T-cell (primary cell): Measurements from ENCODE around the genes ZNF316, GLCCI1, ICA1 and NDUFA4.

DNA sequence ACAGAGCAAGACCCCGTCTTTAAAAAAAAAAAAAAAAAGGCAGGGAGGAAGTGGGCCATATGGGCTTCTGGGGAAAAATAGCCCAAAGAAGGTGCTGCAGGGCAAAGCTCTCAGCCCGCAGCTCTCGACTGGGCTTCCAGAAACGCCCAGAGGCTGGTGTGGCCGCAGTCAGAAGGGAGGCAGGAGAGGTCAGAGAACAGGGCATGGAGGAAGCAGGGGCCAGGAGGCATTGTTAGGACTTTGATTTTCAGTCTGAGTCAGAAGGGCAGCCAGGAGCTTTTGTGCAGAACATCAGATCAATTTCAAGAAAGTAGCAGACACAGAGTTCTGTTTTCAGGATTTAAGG is 35.3 kb upstream of the CYTH3 start:
- PRO-cap, 7 experiments = no peak in any of the 7 experiments

DNA sequence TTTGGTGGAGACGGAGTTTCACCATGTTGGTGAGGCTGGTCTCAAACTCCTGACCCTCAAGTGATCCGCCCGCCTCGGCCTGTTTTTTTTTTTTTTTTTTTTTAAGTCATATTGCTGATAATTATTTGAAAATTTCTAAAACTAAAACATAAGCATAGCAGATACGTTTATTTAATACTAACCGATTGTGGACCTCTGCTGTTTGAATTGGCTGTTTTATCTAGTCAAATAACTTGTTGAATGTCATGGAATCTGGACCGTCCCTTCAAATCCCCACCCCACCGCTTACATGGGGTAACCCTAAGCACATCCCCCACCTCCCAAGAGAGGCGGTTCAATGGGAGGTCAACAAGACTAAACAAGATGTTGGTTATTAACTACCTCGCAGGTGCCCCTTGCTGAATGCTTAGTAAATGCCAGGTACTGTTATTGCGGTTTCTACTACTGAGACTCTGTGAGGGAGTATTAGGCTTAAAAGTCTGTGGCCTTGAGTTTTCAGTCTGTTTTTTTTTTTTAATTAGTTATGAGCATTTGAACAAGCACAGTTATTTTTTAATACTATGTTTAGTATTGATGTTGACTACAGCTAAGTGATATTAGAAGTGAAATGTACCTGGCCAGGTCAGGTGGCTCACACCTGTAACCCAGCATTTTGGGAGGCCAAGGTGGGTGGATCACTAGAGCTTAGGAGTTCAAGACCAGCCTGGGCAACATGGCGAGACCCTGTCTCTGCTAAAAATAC is 2.5 kb downstream of the RAC1 start:
- PRO-cap, 7 experiments = no peak in any of the 7 experiments

DNA sequence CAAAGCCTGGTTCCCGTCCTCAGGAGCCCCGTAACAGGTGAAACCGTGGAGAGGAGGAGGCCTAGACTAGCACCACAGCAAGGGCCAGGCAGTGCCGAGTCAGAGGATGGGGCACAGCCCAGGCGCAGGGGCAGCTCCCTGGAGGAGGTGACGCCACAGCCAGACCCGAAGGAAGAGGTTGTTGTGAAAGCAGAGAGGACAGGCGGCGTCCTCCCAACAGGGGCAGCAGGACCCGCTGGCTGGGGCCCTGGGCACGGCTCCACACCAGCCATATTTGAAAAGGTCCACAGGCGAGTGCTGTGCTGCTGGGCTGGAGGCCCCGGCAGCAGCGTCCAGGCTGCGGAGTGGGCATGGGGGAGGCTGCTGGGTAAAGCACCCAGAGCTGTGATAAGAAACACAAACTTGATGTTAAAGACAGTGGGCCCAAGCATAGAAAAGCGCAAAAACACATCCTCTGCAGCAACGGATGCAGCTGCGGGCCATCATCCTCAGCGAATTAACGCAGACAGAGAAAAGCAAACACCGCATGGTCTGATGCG is 25.6 kb downstream of the DAGLB start:
- PRO-cap, 7 experiments = no peak in any of the 7 experiments

GRCh38 chr7:6481773-6482982 is 1.8 kb downstream of the KDELR2 start:
- PRO-cap, 7 experiments = no peak in any of the 7 experiments

- PRO-cap, 7 experiments = peak in 3 of 7 experiments; most common minus-strand start chr7:6545749 (in 3)
These were observed 5.6 kb downstream of the GRID2IP start for GRCh38 chr7:6545586-6546088.

- PRO-cap, 7 experiments = peak in 7 of 7 experiments; most common plus-strand start chr7:6637363 (in 5); most common minus-strand start chr7:6637254 (in 4)
These were observed at the start of gene ZNF316 for GRCh38 chr7:6636973-6637467. Gene ZNF316 (plus strand): TSS chr7:6637318.

DNA sequence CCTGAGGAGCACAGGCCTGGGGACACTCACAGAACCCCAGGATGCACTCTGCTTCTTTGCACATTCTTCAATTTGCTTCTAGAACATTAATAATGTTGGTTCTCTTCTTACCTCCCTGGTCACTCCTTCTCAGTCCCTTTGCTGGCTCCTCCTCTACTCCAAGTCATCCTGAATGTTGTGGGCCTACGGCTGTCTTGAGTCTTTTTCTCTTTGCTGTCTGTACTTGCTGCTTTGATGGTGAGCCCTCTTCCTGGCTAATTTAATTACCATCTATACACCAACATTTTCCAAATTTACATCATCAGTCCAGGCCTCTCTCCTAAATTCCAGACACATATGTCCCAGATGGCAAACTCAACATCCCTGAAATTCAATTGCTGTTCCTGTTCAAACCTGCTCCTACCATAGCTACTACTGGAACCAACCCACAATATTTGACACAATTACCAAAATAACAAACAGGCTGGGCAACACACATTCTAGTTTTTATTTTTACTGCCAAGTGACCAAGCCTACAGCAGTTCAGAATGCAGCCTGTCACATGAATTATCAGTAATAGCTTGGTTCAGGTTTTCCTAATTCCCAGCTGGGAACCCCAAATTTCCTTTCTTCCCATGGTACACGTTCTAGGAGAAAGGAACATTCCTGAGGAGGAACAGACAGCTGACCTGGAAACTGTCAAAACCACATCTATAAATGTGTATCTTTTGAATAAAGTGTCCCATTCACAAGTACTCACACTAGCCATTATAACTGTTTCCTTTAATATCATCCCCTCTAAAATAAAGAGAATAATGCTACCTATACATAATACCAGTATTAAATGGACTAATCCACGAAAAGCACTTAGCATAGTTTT is 8.4 kb downstream of the ZNF12 start:
- PRO-cap, 7 experiments = no peak in any of the 7 experiments

- PRO-cap, 7 experiments = no peak in any of the 7 experiments
These were observed 3.1 kb upstream of the ZNF12 start for GRCh38 chr7:6709802-6710289.

GRCh38 chr7:6953766-6954373 is 127.8 kb upstream of the CCZ1B start:
- PRO-cap, 7 experiments = no peak in any of the 7 experiments

- PRO-cap, 7 experiments = peak in 7 of 7 experiments; most common plus-strand start chr7:7157405 (in 7); most common minus-strand start chr7:7157303 (in 6)
These were observed 25.4 kb upstream of the C1GALT1 start for GRCh38 chr7:7156797-7157571.

DNA sequence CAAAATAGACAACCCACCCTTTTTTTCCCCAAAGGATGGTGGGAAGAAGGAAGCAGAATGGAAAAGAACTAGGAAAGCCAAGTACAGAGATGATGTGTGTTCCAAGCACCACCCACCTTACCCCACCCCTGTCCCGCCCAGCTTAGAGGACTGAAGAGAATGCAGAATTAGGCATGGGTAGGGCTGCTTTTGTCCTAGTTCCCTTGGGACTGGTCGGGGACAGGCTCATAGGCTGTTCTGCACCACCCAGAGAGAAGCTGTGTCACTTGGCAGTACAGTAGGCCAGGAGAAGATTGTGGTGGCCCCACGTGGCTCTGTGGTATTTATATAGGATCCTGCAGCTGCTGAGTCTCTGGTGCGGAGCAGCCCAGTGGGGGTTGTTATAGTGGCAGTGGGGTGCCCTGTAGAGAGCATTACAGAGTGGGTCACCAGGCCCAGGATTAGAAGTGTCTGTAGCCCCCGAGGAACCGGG is 88.7 kb downstream of the C1GALT1 start:
- PRO-cap, 7 experiments = no peak in any of the 7 experiments

DNA sequence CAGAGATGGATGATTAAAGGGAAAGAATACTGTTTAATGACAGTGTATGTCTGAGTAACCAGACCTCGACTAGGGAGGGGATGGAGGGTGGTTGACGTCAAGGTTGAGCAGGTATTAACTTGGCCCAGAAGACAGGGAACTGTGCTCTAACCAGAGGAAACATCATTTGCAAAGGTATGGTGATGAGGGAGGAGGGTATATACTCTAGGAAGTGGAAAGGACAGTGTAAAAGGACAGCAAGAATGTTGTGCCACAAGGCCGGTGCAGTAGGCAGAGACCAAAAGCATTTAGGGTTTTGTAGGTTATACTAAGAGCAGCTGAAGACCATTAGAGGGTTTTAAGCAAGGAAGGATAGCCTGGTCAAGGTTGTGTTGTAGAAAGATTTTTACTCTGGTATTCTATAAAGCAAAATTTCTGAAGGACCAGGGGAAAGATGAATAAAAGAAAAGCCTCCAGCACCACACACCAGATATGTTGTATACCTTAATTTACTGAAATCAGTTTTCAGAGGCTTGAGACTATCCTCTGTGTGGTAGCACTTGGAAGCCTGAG is 3.1 kb downstream of the MIOS start:
- PRO-cap, 7 experiments = no peak in any of the 7 experiments

GRCh38 chr7:7687746-7688354 is 30.6 kb downstream of the RPA3 start:
- PRO-cap, 7 experiments = no peak in any of the 7 experiments

- PRO-cap, 7 experiments = peak in 7 of 7 experiments; most common plus-strand start chr7:7968796 (in 4); most common minus-strand start chr7:7968564 (in 3)
These were observed at the start of gene GLCCI1 for GRCh38 chr7:7968033-7968892. Gene GLCCI1 (plus strand): TSS chr7:7968796.

DNA sequence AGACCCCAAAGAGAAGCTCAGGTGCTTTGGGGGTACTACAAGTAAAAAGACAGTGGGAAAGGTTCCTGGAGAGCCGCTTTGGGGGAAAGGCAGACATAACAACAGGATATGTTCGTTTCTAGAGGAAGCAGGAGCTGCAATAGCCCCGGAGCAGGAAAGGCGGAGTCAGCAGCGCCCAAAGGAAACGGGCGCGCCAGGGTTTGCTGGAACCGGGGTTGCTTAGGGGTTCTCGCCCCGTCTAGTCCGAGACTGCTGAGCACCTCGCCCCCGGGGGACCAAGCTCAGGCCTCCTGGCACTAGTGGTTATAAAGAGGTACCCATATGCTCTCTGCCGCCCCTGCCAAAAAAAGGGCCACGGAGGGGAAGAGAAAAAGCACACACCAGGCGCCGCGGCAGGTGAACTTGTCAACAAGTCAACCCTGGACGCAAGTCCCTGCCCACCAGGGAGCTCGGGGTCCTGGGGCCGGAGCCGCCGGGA is 672 bp downstream of the ICA1 start:
- PRO-cap, 7 experiments = no peak in any of the 7 experiments

DNA sequence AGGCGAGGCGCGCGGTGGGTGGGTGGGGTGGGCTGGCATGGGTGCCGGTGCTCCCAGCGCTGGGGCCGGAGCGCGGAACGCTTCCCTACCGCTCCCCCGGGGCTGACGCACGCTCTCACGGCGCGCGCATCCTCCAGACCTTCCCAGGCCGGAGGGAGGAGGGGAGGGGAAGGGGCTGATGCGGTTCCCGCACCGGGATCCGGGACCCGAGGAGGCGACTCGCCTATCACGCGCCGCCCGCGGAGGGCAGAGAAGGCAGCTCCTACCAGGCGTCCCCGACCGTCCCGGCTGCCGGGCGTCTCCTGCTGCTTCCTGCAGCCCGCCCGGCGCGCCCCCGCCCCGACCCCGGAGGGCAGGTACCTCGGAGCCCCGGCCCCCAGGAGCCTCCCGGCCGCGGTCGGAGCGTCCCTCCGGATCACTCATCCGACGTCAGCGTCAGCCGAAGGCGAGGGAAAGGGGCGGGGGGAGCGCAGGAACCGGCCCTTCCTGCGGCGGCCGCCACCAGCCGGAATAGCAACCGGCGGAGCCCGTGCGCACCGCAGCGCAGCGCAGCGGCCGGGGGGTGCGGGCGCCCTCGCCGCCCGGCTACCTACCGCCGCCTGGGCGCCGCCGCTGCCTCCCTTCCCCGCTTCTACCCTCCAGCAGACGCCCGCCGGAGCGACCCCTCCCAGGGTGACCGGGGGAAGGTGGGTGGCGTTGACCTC is at the start of gene ICA1:
Gene ICA1, minus strand, starts transcription at position 434 of the 704 bp plus-strand sequence.
- PRO-cap, 7 experiments = no peak in any of the 7 experiments

DNA sequence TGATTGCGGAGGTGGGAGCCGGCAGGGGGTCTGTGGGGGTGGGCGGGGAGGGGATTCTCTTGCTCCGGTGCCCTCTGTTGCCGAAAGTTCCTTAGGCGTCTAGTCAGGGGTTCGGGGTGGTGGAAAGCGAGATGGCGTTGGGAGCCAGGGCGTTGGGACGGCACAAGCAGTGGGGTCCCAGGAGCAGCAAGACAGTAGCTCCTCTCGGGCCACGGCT is 8.4 kb downstream of the NXPH1 start:
- PRO-cap, 7 experiments = no peak in any of the 7 experiments

GRCh38 chr7:8635738-8636072 is 202.3 kb downstream of the NXPH1 start:
- PRO-cap, 7 experiments = no peak in any of the 7 experiments

DNA sequence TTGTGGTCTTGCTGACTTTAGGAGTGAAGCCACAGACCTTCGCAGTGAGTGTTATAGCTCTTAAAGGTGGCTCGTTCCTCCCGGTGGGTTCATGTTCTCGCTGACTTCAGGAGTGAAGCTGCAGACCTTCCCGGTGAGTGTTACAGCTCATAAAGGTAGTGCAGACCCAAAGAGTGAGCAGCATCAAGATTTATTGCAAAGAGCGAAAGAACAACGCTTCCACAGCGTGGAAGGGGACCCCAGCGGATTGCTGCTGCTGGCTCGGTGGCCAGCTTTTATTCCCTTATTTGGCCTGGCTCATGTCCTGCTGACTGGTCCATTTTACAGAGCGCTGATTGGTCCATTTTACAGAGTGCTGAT is 1067.6 kb downstream of the NDUFA4 start:
- PRO-cap, 7 experiments = peak in 2 of 7 experiments; most common minus-strand start position 249 of the sequence (in 2)

DNA sequence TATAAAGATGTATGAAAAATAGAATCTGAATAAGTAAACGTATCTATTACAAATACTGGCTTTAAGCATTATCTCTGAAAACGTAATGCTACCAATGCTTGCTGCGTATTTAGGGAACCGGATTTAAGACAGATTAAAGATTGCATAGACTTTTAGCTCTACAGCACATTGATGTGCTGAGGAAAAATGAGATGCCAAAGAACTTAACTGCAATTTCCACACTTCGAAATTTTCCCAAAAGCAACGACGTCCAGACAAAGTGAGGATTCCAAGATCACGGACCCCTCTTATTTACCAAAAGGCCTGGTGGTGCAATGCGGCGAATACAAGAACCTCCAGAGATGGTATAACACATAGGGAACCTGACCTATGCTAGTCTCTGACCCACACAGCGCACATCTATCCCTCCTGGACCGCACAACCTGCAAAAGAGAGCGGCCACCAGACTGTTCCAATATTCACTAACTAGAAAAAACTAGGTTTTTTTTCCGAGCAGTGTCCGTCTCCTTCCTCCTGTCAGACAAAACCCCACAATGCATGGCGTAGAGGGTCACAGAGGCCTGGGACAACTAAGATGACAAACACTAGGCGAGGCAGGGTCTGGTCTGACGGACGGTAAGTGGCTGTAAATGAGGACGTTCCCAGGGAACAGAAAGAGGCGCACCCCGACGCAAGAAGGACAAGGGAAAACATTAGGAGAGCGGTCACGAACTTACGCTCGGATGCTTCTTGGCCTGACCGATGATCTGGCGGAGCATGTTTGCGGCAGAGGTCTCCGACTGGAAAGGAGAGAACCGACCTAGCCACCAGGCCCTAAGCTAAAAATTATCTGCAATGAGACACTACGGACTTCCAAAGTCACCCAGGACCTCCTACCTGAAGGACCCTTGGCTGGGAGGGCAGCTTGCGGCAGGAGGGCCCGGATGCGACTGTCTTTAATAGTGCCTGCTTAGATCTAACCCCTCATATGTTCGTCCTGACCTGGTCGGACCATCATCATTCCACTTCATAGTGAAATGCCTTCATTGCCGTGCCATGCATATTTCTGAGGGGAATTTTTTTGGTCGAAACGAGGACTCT is at the start of gene NDUFA4:
Gene NDUFA4, minus strand, starts transcription at position 854 of the 1,080 bp plus-strand sequence.
- PRO-cap, 7 experiments = peak in 7 of 7 experiments; most common plus-strand start position 580 of the sequence (in 1); most common minus-strand start position 833 of the sequence (in 7)